Bronchus fibroblast of lung (primary cell): ENCODE measurements around the gene NTMT1.

DNA sequence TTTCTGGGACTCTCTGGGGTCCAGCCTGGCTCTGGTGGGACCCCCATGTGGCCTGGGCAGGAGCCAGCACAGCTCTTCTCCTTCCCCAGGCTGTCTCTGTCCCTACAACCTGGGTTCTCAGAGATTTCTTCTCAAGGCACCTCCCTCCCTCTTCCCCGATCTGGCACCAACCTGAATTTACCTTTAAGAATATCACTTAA, 218.0 kb downstream of the C9orf50 start:
- RAMPAGE, long total RNA, result no peak

DNA sequence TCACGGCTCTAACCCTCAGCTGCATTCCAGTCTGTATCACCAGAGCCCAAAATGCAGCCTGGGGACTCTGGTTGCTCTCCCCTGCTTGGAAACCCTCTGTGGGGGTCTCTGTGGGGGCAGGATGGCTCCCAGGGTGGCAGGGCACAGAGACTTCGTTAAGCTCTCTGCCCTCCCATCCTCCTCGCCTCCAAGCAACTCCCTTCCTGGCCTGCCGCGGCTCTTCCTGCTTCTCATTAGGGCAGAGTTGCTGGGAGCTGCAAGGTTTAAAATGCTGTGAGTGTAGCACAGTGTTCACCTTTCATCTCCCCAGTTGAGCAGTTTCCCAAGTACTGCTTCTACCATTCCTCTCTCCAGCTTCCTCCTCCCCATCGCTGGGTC, 188.6 kb downstream of the C9orf50 start:
- RAMPAGE, long total RNA, result no peak

GRCh38 chr9:129432683-129433304, 188.1 kb downstream of the C9orf50 start:
- RAMPAGE, long total RNA, result no peak

DNA sequence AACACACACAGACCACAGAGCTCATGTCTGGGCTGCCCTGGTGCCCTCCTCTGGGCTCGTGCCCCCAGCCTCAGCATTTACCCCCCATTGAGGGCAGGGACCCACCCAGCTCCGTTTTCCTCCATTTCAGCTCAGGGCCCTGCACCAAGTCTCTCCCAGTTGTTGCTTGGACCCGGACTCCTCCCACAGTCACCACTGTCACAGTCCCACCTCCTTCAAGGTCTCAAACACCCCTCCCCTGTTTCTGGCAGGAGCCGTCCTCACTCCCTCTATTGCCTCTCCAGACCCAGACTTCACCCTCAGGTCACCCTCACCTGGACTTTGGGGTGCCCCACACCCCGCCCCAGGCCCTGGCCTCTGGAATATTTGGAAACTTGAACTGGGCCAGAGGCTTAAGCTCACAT, 130.3 kb downstream of the C9orf50 start:
- RAMPAGE, long total RNA, result no peak

- RAMPAGE, long total RNA, result no peak
Measured at GRCh38 chr9:129555615-129556215, 65.2 kb downstream of the C9orf50 start.

DNA sequence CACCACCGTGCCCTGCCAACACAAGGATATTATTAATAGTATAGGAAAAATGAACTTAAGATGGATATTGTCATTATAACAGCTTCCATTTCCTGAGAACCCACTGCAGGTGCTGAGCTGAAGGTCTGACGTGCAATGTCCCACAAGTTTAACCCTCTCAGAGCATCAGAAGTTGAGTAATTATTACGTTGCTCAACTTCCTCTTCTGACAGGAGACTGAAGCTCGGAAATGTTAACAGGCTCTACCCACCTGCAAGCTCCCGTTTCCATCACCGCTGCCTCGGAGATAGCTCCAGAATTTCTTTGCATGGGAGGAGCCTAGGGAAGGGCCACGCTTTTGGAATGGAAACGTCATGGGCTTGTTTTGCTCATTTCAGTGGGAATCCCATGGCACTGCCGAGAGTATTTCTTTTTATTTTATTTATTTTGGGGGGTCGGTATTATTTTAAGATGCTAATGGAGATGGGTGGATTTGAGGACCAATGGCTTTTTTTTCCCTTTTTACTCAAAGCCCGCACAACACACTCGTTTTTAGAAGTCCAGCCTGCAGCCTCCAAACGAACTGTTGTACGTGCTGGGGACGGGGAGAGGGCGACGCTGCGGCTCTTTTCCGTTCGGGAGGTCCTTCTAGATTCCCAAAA, 932 bp upstream of the NTMT1 start:
- RAMPAGE, long total RNA, result no peak

DNA sequence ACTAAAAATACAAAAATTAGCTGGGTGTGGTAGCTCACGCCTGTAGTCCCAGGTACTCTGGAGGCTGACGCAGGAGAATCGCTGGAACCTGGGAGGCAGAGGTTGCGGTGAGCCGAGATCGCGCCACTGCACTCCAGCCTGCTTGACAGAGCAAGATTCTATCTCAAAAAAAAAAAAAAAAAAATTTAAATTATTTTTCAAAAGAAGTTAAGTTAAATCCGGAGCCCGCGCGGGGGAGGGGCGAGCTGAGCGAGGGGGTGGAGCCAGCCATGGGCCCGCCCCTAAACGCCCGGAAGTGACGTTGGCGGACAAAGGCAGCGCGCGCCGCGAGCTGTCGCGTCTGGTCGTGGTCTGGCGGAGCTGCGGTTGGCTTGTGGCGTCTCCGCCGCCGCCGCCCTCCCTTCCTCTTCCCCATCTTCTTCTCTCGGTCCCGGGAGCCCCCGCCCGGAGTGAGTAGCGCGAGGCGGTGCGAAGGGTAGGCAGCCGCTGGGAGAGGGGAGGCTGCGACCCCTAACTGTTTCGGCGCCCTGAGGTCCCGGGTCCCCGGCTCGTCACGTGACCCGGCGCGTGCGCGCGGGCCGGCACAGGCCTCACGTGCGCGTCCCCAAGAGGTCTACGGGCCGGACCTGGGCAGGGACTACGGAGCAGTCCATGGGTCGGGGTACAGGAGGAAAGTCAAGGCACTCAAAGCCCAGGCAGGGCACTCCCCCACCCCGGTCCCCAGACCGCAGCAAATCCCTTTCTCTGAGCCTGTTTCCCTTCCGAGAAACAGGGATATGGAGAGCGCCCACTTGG, at the start of gene NTMT1:
NTMT1 (plus strand) TSS at position 317 of the 795 bp plus-strand sequence.
- RAMPAGE, long total RNA, result start-site peak on the plus strand centred at position 334 of the sequence, 42 bp wide, 346 and 222 reads in 2 replicates

- RAMPAGE, long total RNA, result no peak
Measured at GRCh38 chr9:129632960-129633973, 7.3 kb downstream of the NTMT1 start.

DNA sequence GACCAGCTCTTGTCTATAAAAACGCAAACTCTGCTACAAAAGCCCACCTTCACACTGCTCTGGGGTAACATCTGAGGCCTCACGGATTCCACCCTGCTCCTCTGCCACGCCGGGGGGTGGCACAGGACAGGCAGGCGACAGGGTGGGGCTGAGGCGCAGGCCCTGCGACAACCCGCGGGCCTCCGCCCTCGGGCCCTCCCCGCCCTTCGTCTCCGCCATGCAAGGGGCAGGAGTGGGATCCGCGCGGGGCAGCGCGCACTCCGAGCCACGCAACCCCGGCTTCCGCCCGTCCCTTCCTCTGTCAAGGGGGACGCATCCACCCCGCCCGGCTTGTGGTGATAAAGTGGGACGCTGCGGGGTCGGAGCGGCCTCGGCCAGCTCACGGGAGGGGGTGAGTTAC, 464 bp downstream of the ASB6 start:
- RAMPAGE, long total RNA, result no peak

DNA sequence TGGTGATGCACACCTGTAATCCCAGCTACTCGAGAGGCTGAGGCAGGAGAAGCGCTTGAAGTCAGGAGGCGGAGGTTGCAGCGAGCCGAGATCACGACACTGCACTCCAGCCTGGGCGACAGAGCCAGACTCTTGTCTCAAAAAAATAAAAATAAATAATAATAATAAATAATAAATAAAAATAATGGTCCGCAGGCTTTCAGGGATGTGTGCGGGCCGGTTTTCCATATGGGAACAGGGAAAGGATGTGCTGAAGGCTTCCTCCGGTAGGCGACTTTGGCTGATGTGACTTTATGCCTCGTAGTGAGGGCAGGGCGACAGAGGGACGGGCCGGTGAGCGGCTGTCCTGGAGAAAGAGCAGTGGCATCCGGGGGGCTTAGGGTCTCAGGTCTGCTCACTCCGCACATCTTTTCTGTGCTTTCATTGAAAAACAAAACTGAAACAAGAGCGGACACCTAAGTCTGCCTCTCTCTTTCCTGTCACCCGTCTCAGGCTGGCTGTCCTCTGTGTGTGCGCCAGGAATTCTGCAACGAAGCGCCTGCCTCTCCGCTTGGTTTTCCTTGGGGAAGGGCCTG, 818 bp upstream of the PRRX2 start:
- RAMPAGE, long total RNA, result no peak

DNA sequence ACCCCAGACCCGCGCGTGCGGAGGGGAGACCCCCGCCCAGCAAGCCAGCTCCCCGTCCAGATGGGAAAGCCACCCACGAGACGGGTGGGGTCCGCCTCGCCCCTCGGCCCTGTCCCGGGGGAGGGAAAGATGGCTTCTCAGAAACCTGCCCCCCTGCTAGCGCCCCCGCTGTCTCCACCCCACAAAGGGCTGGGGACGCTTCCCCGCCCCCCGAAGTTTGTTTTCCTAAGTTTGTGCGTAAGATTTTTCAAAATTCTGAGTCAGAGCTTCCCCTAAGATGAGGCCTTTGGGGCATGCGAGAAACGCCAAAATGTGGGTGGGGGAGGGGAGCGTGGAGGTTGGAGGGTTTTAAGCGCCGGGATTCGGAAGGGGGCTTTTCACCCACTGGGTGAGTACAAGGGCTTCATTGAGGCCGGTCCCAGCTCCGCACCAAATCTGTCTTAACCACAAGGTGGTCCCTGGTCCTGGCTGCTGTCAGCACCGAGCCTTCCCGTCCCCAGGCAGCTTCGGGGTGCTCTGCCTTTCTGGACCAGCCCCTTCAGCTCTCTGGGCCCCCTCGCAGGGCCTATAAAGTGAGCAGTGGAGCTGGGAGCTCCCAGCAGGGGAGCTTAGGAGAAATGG, 32.3 kb downstream of the PRRX2 start:
- RAMPAGE, long total RNA, result no peak

DNA sequence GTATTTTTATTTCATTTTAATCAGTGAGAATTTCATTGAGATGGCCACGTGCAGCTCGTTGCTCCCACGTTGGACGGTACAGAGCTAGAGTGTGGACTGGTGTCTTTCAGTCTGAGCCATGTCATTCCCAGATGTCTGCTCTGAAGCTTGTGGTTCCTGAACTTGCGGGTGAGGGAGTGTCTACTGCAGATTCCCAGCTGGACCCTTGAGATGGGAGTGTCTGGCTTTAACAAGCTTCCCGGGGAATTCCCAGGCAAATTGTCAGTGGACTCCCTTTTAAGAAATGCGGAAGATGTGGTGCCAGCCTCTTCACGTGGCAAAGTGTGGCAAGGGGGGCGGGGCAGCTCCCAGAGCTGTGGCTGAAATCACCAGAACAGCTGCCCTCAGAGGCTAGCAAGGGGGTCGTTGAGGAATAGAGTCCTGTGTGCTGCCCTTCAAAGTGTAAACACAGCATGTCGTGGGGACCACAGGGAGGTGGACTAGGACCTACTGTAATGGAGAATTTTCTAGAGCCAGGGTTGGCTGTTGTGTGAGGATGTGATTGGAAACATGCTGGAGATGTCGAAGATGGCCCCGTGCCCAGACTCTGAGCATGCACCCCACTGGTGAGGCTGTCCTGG, 37.2 kb downstream of the PRRX2 start:
- RAMPAGE, long total RNA, result no peak

GRCh38 chr9:129703653-129704033, 38.2 kb downstream of the PRRX2 start:
- RAMPAGE, long total RNA, result no peak

- RAMPAGE, long total RNA, result no peak
Measured at GRCh38 chr9:129762098-129762375, 9.2 kb upstream of the PTGES start.

- RAMPAGE, long total RNA, result no peak
Measured at GRCh38 chr9:129809411-129810262, 6.7 kb downstream of the TOR1B start.

GRCh38 chr9:129822206-129822645, 1.7 kb downstream of the TOR1A start:
- RAMPAGE, long total RNA, result no peak

DNA sequence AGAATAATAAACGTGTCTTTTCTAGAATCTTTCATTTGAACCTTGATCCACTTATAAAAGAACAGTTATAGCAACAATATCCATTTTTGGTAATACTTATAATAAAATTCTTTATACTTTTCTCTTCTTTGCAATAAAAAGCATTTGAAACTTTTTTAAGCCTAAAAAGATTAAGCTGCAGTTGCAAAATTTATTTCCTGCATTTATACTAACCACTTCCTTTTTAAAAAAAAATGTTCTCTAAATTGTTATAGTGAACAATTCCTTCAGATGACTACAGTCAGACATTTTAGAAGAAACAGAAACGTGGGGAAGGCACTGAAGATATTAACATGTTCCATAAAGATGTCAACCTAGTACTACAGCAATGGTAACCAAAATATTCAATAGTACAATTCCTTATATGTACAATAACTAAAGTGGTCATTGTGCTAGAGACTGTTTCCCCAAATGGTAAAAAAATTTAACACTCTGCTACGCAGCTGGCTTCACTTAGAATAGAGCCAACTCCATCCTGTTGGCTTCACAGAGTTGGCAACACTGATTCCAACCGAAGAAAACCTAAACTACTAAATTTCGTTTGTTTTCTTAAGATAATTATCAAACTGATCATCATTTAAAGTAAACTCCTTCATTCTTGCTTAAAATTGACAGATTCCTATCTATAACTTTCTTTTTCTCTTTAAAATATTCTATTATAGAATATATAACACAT, 97.7 kb downstream of the FNBP1 start:
- RAMPAGE, long total RNA, result no peak

- RAMPAGE, long total RNA, result no peak
Measured at GRCh38 chr9:129978392-129978681, 64.7 kb downstream of the FNBP1 start.

- RAMPAGE, long total RNA, result no peak
Measured at GRCh38 chr9:129981608-129982015, 61.4 kb downstream of the FNBP1 start.

- RAMPAGE, long total RNA, result no peak
Measured at GRCh38 chr9:130107346-130108061, 53.8 kb downstream of the GPR107 start.